H4 (cell line): ENCODE results near the gene DLX5.

- RAMPAGE, long total RNA, result no peak
Observed at GRCh38 chr7:95837736-95838132, 65.4 kb downstream of the DYNC1I1 start.

DNA sequence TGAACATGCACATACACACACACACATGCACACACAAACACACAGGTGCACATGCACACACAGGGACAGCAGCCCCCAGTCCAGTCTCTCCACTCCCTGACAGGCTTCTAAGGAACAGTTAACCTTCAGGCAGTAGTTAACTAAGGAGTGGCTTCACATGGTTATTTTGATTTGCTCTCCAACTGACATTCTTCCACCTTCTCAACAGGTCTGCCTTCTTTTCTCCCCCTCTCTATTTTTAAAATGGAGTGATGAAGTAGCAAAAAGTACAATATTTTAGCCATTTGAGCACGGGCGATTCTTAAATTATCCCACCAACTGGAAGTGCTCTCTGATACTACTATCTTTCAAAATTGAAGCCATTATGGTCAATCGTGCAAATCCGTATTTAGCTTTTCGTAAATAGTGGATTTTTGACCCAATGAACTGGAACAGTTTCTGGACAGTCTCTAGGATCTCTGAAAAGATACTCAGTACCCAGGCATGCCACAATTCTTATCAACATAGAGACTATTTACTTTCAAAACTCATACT lies 101.1 kb downstream of the SLC25A13 start:
- RAMPAGE, long total RNA, result no peak

- RAMPAGE, long total RNA, result no peak
Observed at GRCh38 chr7:96314252-96315045, 7.4 kb downstream of the SLC25A13 start.

DNA sequence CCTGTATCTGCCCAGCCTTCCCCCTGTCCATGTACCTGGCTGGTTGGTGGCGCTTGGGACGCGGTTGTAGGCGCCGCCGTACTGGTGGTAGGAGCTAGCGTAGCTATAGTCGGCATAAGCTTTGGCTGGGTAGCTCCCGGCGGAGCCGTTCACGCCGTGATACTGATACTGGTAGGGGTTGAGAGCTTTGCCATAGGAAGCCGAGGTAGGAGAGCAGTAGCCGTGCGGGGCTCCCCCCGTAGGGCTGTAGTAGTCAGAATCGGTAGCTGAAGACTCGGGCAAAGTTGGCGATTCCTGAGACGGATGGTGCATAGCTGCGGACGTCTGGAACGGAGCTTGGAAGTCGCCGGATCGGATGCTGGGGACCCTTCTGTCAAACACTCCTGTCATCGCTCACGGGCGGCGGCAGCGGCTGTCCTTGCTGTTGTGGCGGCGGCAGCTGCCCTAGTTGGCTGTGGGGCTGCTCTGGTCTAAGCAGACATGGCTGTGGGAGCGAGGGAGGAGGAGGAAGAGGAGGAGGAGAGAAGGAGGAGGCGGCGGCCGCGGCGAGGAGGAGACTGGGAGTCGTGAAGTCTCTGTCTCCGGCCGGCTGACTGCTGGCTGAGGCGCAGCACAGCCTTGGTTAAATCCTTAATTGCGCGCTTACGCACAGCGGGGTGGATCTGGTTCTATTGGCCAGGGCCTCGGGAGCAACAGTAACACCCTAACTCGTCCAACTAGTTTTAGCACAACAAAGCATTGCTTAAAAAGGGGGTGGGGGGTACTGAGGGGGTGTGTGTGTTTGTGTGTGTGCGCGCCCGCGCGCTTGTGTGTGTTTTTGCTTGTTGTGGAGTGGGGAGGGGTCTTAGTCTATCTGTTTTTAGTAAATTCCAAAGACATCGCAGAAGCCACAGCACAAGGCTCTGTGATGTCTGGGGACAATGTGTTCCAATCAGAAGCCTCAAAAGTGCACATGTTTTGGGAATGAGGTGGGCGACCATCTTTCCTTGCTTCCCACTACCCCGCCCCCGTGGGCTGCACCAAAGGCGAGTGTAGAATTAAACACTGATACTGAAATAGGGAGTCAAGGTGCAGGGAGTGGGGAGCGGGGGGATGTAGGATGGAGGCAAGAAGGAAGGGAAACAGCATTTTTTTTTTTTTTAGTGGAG lies at the start of gene DLX5:
Gene DLX5, minus strand, starts transcription at position 598 of the 1,148 bp plus-strand sequence.
- RAMPAGE, long total RNA, result no peak

DNA sequence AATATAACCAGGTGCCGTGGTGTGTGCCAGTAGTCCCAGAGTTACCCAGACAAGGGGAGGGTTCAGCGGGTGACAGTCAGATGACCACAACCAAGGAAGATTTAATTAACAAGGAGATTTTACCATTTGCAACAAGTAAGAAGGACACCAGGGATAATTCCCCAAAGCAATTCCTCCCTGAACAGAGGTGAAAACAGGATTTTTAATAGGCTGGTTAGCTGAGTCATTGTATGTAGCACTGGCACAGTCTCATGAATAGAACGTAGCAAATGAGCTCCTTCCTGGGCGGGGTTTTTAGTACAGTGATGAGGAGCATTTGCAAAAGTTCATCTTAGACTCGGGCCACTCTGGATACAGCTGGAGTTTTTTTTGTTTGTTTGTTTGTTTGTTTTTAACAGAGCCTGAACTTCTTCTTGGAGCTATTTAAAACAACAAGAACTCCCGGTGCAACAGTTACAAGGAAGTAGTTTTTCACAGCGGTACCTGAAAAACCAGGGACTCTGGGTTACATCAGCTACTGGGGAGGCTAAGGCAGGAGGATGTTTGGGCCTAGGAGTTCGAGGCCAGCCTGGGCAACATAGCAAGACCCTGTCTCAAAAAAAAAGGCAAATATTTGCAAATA lies 39.0 kb downstream of the TAC1 start:
- RAMPAGE, long total RNA, result no peak

DNA sequence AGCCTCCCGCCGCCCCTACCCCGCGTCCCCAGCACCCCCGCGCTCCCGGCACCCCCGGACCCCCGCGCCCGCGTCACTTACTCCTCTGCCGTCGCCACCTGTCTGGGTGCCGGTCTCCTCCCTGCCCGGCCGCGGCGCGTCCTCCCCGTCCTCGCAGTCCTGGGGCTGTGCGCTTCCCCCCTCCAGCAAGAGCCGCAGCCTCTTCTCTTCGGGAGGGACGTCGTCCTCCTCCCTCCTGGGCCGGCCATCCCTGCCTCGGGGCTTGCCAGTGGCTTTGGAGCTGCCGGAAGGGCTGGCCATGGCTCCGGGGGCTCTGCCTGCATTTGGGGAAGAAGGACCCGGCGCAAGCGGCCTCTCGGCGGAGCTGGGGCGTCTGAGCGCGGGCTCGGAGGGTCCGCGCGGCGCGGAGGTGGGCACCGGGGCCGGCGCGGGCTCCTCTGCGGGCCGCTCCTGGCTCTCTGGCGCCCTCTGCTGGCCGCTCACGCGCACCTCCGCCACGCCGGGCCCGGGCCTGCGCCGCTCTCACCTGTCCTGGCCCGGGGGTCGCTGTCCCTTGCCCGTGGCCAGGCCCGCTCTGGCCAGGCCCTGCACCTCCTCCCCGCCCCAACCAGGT lies 55.9 kb upstream of the ASNS start:
- RAMPAGE, long total RNA, result no peak

DNA sequence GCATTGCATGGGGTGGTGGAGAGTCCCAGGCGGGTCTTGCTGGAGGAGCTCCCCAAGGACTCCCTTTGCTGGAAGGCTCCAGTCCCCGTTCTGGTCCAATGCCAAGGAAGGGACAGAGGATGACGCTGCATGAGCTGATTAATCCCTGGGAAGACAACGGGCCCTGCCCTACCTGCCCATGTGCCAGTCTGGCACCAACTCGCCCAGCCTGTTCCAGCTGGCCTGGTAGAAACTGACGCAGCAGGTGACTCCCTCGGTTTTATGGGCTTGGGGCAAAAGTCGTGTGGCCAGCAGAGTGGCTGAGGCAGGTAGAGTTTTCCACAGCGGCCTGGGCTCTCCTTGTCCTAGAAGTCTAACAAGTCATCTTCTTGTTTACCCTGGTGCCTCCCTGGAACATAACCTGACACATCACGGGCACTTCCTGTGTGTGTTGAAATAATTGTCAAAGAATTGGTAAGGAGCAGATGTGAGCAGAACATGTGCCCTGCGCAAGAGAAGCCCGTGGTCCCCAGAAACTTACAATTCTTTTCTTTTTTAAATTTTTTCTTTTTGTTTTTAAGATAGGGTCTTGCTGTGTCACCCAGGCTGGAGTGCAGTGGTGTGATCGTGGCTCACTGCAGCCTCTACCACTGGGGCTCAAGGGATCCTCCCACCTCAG lies 20.3 kb upstream of the LMTK2 start:
- RAMPAGE, long total RNA, result no peak

DNA sequence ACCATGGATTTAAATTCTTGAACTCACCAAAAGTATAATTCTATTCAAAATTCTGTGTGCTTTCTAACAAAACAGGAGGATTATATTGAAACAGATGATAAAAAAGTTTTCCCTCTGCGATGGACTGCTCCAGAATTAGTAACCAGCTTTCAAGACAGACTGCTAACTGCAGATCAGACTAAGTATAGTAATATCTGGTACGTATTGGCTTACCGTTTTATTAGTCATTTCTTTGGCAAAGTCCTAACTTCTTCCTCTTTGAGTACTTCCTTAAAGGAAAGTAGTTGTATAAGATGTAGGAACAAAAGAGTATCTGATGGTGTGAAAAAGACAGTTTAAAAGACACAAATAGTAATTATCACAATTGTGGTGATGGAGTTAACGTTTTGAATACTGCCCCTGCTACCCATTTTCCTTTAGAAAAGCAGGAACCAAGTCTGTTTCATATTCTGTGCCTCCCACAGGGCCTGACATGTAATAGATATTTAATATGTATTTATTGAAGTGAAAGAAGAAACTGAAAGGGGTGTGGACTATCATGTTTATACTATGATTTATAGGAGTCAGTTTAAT lies 24.4 kb upstream of the BHLHA15 start:
- RAMPAGE, long total RNA, result no peak

- RAMPAGE, long total RNA, result no peak
Observed at GRCh38 chr7:98213700-98214774, 2.8 kb downstream of the BHLHA15 start.

- RAMPAGE, long total RNA, result no peak
Observed at GRCh38 chr7:98214859-98215360, 3.7 kb downstream of the BHLHA15 start.

DNA sequence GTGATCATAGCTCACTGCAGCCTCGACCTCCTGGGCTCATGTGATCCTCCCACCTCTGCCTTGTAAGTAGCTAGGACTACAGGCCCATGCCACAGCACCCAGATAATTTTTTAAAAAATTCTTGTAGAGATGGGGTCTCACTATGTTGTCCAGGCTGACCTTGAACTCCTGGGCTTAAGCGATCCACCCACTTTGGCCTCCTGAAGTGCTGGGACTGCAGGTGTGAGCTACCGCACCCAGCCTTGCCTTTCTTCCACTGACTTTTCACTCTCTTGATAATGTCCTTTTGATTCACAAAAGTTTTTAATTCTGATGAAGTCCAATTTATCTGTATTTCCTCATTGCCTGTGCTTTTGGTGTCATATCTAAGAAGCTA lies 17.3 kb downstream of the TECPR1 start:
- RAMPAGE, long total RNA, result no peak

GRCh38 chr7:98286645-98287004 lies 5.1 kb downstream of the BRI3 start:
- RAMPAGE, long total RNA, result no peak

DNA sequence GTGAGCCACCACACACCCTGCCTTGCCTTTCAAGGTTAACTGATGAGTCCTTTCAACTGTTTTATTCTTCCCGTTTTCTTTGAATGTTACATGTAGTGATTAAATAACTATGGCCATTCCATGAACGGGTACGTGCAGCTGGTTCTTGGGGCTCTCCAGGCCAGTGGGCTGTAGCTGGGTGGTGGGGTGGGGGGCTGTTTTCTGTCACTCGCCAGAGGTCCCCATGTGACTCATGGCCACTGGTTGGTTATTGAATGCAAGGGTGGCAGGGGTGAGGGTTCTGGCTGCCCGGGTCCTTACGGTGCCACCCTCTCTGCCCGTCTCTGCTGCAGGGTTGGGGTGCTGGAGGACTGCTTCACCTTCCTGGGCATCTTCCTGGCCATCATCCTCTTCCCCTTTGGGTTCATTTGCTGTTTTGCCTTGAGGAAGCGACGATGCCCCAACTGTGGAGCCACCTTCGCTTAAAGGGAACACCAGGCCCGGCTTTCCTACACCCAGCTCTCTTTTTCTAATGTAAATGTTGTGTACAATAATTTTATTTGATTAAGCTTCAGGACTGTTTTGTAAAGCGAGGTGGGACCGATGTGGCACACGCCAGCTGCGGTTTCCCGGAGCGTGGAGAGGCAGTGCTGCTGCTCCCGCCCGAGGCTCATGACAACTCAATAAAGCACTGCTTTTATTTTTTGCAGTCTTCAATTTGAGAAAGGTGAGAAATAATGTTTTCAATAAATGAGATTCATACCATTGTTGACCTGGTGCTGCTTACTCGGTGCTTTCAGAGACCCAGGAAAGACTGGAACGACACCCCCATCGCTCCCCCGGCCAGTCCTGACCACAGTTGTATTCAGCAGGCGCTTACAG lies 9.5 kb downstream of the BRI3 start:
- RAMPAGE, long total RNA, result no peak

GRCh38 chr7:98295385-98296316 lies 14.2 kb downstream of the BRI3 start:
- RAMPAGE, long total RNA, result no peak

GRCh38 chr7:98352272-98353106 lies 48.4 kb downstream of the BAIAP2L1 start:
- RAMPAGE, long total RNA, result no peak

DNA sequence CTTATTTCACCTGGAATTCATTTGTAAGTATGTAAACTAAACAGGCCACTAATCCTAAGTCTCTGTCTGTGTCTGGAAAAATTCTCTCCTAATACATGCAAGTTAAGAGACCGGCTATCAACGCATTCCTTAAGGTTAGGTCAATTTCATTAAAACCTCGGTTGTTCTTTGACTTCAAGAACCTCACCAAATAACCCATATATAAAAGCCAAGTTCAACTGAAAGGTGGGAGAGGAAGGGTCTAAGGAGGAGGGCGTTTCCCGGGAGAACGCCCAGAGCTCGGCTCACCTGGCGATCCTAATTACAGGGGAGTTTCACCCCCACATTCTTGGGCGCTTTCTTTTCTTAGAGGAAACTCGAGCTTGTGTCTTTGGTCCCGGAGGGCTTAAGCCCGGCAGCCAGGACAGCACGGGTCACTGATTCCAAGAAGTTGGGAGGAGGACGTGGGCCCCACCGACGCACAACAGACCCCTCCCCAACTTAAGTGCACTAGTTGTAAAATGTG lies 1.1 kb downstream of the BAIAP2L1 start:
- RAMPAGE, long total RNA, result no peak

GRCh38 chr7:98822465-98822860 lies 47.4 kb downstream of the TMEM130 start:
- RAMPAGE, long total RNA, result no peak

GRCh38 chr7:99457563-99458638 lies 8.1 kb downstream of the ATP5MF start:
- RAMPAGE, long total RNA, result no peak

GRCh38 chr7:99485083-99485925 lies 12.6 kb downstream of the ZNF789 start:
- RAMPAGE, long total RNA, result no peak

- RAMPAGE, long total RNA, result no peak
Observed at GRCh38 chr7:99551341-99551596, 645 bp downstream of the FAM200A start.